ENCODE data around the gene SPATA31A3.

- RRBS, 2 experiments = no CpG with 5 or more reads among the region's 4 CpGs
These were observed 87.6 kb upstream of the ZNF658 start for GRCh38 chr9:66812816-66813340.

DNA sequence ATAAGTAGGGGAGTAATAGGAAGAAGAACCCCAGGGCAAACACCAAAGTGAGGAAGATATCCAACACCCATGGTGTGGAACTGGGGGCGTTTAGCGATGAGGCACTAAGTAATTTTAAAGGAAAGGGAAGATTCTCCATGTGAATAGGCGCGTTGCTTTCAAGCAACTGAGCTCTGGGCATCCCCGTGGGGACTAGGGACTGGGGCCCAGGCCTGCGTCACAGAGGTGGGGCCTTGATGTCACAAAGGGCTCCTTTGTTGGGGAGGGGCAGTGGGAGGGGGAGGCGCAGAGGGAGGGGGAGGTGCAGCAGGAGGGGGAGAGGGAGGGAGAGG is at the start of gene SPATA31A3:
TSS of gene SPATA31A3 (minus strand) at position 168 of the 332 bp plus-strand sequence.
- RRBS, 2 experiments = no CpG with 5 or more reads among the region's 7 CpGs

GRCh38 chr9:67058890-67059669 is 66.7 kb upstream of the SPATA31A3 start:
- RRBS, 2 experiments = no CpG with 5 or more reads among the region's 76 CpGs

- RRBS, 2 experiments = 4 to 6% methylated on average over 7 of the region's 28 CpGs
These were observed 1.3 kb downstream of the PIP5K1B start for GRCh38 chr9:68706068-68707034.

DNA sequence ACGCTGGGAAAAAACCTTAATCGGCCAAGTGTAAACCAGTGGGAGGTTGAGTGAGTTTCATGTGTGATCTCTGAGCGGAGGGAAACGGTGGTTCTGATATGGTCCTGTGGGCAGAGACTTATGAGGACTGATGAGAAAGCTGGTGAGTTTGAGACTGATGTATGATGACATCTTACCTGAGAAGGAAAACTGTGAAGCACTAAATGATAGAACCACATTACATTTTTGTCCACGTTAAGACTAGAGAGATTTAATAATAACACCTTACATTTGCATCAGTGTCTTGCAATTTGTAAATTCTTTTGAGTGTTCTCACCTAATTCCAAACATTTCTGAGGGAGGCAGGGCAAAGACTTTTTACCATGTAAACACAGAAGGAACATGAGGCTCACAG is 2.0 kb downstream of the PIP5K1B start:
- RRBS, 2 experiments = no CpG with 5 or more reads among the region's 5 CpGs

DNA sequence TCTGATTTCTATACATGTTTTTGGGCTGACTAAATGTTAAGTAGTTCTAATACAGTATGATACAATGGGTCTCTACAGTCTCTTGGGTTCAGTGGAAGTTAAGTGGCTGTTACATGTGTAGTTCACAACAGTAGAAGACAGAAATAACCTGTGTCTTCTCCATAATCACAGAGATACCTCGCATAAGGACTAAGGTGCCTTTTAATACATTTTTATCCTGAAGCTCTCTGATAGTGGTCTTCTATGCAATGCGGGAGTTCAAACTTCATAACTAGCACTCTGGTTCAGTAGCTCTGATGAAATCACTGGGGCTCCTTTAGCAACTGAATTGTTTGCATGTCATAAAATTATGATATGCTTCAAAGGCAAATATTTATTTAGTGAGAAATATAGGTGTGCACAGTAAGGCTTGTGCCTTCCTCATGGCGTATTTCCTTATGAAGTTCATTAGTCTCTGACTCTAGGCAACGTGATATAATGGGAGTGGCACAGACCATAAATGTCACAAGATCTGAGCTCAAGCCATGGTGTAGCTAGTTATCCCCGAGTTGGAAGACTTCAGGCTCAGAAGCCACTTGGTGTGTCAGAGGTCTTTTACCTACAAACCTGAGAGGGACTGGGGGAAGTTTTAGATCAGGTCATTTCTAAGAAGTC is 35.4 kb downstream of the PIP5K1B start:
- RRBS, 2 experiments = no CpG with 5 or more reads among the region's 5 CpGs

- RRBS, 2 experiments = no CpG with 5 or more reads among the region's 11 CpGs
These were observed 65.3 kb downstream of the PABIR1 start for GRCh38 chr9:68845057-68845627.

GRCh38 chr9:68861403-68862005 is 81.6 kb downstream of the PABIR1 start:
- RRBS, 2 experiments = no CpG with 5 or more reads among the region's 10 CpGs

DNA sequence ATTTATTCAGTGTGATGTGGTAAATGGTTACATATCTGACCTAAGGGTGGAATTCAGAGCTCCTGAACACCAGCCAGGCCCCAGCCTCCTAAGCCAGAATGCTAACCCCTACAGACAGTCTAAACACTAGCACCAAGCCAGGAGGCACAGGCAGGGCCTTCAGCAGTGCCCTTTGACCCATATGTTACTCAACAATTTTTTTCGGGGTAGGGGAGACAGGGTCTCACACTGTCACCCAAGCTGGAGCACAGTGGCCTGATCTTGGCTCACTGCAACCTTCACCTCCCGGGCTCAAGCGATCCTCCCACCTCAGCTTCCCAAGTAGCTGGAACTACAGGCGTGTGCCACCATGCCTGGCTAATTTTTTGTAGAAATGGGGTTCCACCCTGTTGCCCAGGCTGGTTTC is 40.2 kb downstream of the PRKACG start:
- RRBS, 2 experiments = no CpG with 5 or more reads among the region's 4 CpGs

- RRBS, 2 experiments = no CpG with 5 or more reads among the region's 5 CpGs
These were observed 17.4 kb downstream of the PRKACG start for GRCh38 chr9:68996512-68996961.

- RRBS, 2 experiments = no CpG with 5 or more reads among the region's 1 CpG
These were observed 43.0 kb downstream of the FXN start for GRCh38 chr9:69078466-69079055.

DNA sequence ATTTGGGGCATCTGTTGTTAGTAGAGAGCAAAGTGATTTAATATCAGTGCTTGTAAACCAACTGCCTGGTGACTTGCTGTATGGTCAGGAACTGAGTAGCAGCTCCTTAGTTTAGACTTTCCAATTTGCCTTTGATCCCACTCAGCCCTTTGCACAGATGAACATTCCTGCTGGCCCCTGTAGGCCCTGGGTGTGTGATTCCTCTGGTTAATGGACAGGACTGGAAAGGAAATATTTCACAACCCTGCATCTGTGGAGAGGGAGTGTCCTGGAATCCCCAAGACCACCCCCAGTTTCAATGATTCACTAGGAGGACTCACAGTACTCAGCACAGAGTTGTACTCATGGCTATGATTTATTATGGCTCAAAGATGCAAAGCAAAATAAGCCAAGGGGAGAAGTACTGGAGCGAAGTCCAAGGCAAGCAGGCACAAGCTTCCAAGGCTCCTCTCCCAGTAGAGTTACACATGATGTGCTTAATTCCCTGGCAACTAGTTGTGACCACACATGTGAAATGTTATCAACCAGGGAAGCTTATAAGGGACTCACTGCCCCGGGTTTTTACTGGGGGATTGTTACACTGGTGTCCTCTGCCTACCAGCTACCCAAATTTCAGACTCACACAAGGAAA is 42.4 kb upstream of the TJP2 start:
- RRBS, 2 experiments = no CpG with 5 or more reads among the region's 2 CpGs

DNA sequence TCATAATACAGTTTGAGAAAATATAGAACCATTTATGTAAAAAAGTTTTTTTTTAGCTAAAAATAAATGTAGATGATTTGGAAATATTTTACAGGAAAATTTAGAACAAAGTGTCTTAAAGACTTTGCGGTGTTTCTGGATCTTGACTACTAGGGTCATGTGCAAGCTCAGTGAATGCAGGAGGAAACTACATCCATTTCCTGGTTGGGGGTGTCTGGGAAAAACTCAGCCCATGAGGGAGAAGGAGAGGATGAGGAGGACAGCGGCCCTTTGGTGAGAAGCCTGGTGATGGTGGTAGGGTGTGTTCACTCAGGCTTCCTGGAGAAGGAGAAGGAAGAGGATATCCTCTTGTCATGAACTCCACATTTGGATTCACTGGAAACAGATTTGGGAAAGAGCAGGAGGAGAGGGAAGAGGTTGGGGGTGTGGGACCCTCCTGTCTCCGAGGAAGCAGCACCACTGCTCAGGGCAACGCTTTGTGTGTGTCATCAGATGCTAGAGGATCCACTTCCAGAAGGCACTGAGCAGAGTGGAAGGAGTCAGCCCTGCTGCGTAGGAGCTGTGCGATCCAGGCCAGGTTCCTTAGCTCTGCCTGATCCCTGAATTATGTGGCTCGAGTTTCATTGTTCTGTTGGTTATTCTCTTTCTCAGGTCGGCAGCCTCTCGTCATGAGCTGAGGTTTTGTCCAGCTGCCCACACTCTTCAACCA is 37.4 kb upstream of the TJP2 start:
- RRBS, 2 experiments = no CpG with 5 or more reads among the region's 9 CpGs

DNA sequence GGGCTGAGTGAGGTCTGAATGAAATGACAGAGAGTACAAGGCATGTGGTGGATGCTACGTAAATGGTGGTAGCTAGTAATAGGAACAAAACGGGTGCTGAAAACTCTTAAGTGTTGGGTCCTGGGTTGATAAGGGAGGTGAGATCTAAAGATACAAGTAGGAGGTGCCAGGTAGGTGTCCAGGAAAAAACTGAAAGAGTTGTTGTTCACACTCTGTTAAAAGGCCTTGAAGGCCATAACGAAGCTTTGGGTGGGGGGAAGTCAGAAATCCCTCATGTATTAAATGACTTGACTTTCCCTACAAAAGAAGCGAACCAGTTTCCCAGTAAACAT is 2.1 kb downstream of the TJP2 start:
- RRBS, 2 experiments = no CpG with 5 or more reads among the region's 4 CpGs

GRCh38 chr9:69198484-69198832 is 24.4 kb downstream of the TJP2 start:
- RRBS, 2 experiments = no CpG with 5 or more reads among the region's 4 CpGs

DNA sequence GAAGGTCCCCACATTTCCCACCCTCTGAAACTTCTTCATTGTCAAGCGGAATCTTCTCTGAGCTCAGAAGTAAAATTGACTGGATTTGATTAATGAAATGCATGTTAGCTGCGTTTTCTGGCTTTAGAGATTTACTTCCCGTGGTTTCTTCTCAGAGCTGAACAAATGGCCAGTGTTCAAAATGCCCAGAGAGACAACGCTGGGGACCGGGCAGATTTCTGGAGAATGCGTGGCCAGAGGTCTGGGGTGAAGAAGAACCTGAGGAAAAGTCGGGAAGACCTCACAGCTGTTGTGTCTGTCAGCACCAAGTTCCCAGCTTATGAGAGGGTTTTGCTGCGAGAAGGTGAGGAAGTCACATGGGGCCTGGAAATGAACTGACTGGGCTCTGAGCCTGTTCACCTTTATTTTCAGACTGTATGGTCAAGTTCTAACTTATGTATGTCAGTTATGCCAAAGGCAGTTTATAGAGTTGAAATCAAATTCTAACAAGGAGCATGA is 62.8 kb downstream of the TJP2 start:
- RRBS, 2 experiments = no CpG with 5 or more reads among the region's 8 CpGs

DNA sequence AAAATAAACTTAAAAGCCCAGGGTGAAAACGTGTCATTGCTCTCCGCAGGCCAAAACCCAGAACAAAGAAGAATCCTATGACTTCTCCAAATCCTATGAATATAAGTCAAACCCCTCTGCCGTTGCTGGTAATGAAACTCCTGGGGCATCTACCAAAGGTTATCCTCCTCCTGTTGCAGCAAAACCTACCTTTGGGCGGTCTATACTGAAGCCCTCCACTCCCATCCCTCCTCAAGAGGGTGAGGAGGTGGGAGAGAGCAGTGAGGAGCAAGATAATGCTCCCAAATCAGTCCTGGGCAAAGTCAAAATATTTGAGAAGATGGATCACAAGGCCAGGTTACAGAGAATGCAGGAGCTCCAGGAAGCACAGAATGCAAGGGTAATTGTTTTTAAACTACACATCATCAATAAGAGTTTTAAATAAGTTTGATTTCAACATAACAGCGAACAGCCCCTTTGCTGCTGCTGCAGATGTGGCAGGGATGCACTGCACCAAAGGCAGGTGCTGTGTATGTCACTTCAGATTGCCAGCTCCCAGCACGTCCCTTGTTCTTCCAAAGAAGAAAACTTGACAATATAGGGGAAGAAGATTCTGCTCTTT is 73.9 kb upstream of the ENTREP1 start:
- RRBS, 2 experiments = no CpG with 5 or more reads among the region's 6 CpGs

DNA sequence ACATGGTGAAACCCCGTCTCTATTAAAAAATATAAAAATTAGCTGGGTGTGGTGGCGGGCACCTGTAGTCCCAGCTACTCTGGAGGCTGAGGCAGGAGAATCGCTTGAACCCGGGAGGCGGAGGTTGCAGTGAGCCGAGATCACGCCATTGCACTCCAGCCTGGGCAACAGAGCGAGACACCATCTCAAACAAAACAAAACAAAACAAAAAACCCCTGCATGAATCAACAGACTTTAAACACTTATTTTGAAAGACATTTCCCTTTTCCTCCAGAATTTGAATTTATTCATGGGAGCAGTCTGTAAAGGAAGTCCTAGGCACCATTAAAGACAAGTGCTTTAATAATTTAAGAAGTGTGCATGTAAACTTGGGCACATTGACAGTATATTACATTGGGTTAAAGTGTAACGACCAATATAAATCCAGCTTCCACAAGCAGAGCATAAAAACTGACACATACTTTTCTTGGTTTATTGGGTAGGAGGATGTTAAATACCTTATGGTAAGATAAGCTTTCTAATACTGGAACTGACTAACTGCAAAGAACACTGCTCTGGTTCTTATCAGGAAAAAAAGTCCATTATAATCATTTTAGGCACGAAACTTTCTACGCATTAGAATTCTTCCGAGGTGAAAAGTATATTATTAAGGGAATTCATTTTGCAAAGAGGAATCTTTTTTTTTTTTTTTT is 1.2 kb upstream of the ENTREP1 start:
- RRBS, 2 experiments = no CpG with 5 or more reads among the region's 12 CpGs

GRCh38 chr9:69326305-69326729 is 1.3 kb downstream of the ENTREP1 start:
- RRBS, 2 experiments = 36 to 38% methylated on average over 4 of the region's 5 CpGs

GRCh38 chr9:69763357-69764242 is 3.8 kb upstream of the PTAR1 start:
- RRBS, 2 experiments = no CpG with 5 or more reads among the region's 14 CpGs

Measured in Panc1 (cell line).